Omental fat pad (tissue), 4 donors: ENCODE data around the genes NLRP8, ZNF71, ZNF549, ZNF606, ZSCAN1 and ZNF135.

GRCh38 chr19:55642425-55642729, 1.1 kb upstream of the ZNF581 start:
- PRO-cap, result no peak
- RAMPAGE, long total RNA, 4 experiments, result no peak in any of the 4 experiments

DNA sequence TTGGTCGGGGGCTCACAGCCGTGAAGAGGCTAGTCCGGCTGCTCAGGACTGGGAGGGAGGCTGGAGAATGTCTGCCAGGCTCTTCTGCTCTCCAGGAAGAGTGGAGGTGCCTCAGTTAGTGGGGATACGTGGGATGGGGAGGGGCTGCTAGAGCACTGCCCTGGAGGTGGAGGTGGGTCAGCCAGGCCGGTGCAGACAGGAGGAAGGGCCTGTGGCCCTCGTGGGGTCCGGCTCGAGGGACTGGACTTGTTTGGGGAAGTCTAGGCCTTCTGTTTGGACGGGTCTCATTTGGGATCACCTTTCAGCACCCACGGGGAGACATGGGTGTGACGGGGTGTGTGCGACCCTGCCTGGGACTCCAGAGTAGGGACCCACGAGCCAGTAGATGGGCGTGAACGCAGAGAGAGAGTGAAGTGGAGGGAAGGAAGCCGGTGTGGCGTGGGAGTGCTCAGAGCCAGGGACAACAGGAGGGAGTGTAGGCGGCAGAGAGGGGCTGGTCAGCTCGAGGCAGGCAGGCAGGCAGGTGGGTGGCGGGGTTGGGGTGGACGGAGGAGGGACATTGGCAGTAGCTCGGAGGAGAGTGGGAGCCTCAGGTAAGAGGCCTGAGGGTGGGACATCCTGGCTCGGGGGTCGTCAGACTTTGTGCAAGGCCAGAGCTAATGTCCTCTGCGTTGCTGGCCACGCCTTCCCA, 11.4 kb downstream of the EPN1 start:
- PRO-cap, result no peak
- RAMPAGE, long total RNA, 4 experiments, result no peak in any of the 4 experiments

- PRO-cap, result no peak
- RAMPAGE, long total RNA, 4 experiments, result no peak in any of the 4 experiments
Measured at GRCh38 chr19:55687097-55687899, 12.3 kb downstream of the EPN1 start.

GRCh38 chr19:55711884-55712263, 26.3 kb downstream of the NLRP9 start:
- PRO-cap, result no peak
- RAMPAGE, long total RNA, 4 experiments, result no peak in any of the 4 experiments

DNA sequence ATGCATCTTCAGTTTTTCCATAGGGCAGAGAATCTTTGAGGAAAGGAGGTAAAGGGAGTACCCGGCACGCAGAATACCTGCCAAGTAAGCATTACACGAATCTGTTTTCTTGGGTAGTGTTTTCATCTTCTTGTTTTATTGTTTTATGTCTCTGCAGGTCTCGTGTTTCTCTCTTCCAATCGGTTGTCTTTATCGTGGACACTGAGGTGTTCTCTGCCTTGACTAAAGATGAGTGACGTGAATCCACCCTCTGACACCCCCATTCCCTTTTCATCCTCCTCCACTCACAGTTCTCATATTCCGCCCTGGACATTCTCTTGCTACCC, at the start of gene NLRP8:
Gene NLRP8, plus strand, starts transcription at position 158 of the 326 bp plus-strand sequence.
- PRO-cap, result no peak
- RAMPAGE, long total RNA, 4 experiments, result no peak in any of the 4 experiments

GRCh38 chr19:56095233-56095701, 25.8 kb downstream of the ZNF787 start:
- PRO-cap, result no peak
- RAMPAGE, long total RNA, 4 experiments, result no peak in any of the 4 experiments

DNA sequence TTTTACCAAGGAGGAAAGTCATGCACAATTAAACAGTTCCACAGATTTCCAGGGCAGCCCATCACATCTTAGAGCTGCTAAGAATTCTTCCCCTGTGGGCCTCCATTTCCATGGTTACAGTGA, 680 bp downstream of the ZNF667 start:
- PRO-cap, result no peak
- RAMPAGE, long total RNA, 4 experiments, result no peak in any of the 4 experiments

DNA sequence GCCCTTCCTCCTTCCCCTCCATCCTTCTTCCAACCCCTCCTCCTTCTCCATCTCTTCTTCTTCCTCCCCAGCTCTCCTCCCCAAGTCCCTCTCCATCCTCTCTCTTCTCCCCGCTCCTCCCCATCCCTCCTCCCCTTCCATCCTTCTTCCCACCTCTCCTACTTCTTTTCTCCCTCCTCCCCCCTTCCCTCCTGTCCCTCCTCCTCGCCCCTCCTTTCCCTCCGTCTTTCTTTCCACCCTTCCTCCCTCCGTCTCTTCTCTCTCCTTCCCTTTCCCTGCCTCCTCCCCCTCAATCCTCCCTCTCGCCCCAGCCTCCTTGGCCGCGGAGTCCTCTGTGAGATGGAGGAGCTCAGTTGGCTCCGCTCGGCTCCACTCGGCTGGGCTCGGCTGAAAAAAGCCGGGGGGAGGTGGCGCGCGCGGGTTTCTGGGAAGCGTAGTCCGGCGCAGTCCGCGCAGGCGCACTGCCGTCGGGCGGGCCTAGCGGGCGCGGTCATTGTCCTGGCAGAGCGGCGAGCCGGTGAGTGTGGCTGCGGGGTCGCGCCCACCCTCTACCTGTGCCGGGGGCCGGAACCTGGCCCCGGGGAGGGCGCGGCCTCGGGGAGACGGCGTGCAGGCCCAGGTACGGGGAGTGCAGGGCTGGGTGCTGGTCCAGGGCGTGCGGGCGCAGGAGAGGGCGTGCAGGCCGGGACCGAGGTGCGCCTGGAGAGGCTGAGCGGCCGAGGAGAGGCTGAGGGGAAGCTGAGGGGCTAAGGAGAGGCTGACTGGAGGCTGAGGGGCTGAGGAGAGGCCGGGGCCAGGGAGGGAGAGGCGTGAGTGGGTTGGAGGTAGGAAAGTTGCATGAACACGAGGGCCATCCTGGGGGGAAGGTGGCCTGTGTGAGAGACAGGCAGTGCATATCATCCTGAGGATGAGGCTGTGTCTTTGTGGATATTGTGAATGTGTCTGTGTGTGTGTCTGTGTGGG, at the start of gene ZNF71:
Gene ZNF71, plus strand, starts transcription at position 493 of the 963 bp plus-strand sequence.
- PRO-cap, result no peak
- RAMPAGE, long total RNA, 4 experiments, result start-site peak on the plus strand in 3 of 4 experiments, centred at positions 483 to 494 of the sequence, 44 to 185 reads per replicate

- PRO-cap, result no peak
- RAMPAGE, long total RNA, 4 experiments, result no peak in any of the 4 experiments
Measured at GRCh38 chr19:56660639-56661382, 10.7 kb downstream of the ZNF835 start.

- PRO-cap, result no peak
- RAMPAGE, long total RNA, 4 experiments, result no peak in any of the 4 experiments
Measured at GRCh38 chr19:56815847-56816397, 24.6 kb downstream of the PEG3 start.

- PRO-cap, result no peak
- RAMPAGE, long total RNA, 4 experiments, result no peak in any of the 4 experiments
Measured at GRCh38 chr19:57232911-57233363, 2.1 kb downstream of the AURKC start.

GRCh38 chr19:57420649-57421449, 9.9 kb downstream of the ZNF17 start:
- PRO-cap, result no peak
- RAMPAGE, long total RNA, 4 experiments, result no peak in any of the 4 experiments

DNA sequence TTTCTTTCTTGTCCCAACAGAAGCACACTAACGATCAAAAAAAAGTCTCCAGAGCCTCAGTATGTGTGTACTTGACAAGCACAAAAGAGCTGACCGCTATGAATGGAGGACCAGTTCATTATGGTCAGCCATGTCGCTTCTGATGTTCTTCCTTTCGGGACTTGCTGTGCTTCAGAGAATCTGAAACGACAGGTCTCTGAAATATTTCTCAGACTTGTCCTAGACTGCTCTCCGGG, 422 bp upstream of the ZNF749 start:
- PRO-cap, result no peak
- RAMPAGE, long total RNA, 4 experiments, result no peak in any of the 4 experiments

- PRO-cap, result no peak
- RAMPAGE, long total RNA, 4 experiments, result start-site peak on the plus strand in 3 of 4 experiments, at chr19:57527304-57527489 at its widest, 16 to 52 reads per replicate
Measured at GRCh38 chr19:57526893-57528247, at the start of gene ZNF549. TSS of gene ZNF549 (plus strand) at chr19:57527356.

DNA sequence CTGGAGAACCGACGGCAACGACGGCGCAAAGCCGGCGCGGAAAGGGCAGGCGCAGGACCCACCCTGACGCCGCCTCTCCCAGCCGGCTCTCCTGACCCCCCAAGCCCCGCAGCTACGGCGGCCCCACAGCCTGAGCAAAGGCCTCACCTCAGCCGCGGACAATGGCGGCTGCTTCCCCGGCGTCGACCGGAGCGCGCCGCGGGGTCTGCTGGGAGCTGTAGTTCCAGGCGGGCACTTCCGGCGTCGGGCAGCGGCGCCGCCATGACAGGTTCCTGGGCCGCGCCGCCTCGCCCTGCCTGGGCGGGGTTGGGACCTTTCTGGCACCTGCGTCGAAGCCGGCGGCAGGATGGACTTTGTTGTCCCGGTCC, at the start of gene ZNF606:
Gene ZNF606, minus strand, starts transcription at position 188 of the 368 bp plus-strand sequence.
- PRO-cap, result no peak
- RAMPAGE, long total RNA, 4 experiments, result start-site peak on the plus strand in 3 of 4 experiments, centred at positions 253 to 278 of the sequence, 10 to 60 reads per replicate

DNA sequence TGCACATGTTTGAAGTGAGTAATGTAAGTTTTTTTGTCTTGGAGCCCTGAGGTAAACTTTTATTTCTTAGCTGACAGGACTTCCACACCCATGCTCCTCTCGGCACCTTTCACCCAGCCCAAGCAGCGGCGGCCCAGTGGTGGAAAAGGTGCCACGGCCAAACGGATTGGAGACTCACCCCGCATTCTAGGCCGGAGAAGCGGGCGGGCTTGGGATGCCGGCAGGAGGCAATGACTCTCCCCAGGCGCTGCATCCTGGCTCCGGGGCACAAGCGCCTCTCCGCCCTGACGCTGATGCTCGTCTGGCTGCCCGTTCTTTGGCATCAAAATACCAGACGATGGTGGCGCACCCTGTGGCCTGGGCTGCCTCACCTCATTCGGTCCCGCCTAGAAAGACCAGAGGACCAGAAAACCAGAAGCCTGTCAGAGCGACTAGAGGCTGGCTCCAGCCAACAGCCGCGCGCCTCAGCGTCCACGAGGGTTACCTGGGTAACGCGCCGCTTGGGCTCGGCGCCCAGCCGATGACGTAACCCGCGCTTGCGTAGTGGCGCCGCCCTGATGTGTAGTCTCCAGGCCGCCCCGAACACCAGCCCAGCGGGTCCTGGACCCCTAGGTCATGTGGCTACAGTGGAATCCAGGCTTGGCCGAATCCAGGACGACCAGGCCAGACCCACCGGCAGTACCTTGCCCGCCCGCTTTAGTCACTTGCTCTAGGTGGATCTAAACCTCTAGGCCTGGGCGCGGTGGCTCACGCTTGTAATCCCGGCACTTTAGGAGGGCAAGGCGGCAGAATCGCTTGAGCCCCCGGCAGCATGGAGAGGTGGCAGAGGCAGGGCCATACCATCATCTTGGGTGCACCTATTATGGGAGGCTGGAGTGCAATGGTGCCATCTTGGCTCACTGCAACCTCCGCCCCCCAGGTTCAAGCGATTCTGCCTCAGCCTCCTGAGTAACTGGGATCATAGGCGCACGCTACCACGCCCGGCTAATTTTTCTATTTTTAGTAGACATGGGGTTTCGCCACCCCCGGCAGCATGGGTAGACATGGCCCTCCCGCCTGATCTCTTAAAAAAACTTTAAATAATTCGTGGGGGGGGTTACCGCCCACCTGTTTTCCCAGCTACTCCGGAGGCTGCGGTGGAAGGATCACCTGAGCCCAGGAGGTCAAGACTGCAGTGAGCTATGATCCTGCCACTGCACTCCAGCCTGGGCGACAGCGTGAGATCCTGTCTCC, 7.1 kb upstream of the ZNF606 start:
- PRO-cap, result no peak
- RAMPAGE, long total RNA, 4 experiments, result no peak in any of the 4 experiments

DNA sequence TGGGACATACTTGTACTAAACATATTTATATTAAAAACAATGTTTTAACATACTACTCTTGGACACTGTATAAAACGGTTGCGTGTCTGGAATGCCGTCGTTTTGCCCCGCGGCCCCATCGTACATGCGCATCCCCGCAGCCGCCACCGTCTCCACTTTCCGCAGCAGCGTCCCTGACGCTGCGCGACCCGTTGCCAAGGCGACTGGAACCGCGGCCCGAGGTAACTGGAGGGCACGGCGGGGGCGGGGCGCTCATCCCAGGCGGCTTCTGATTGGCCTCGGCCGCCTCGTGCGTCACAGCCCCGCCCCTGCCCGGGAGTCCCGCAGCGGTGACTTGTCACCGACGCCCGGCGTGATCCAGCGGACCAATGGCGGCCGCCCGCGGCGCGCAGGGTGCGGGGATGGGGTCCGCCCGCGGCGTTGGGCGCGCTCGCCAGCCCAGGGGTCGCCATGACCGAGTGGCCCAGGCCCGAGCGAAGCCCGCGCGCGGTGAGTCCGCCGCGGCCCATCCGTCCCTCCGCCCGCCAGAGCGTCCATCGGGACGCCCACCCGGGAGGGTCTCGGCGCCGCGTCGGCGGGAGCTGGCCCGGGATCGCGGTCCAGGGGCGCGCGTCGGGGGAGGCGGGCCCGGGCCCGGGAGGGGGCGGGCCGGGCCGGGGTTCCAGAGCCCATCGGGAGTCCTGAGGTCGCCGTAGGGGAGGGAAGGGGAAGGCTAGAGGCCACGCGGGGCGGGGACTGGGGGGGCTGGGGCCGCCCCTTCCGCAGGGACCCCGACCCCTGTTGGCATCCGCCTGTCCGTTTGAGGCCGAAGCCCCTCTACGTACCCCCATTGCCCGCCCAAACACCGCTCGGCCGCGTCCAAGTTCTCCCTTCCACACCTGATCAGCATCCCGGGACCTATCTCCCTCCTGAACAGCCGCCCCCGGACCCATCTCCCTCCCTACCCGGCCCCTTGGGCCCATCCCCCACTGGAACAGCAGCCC, at the start of gene ZSCAN1:
Gene ZSCAN1, plus strand, starts transcription at position 353 of the 983 bp plus-strand sequence.
- PRO-cap, result no peak
- RAMPAGE, long total RNA, 4 experiments, result no peak in any of the 4 experiments

DNA sequence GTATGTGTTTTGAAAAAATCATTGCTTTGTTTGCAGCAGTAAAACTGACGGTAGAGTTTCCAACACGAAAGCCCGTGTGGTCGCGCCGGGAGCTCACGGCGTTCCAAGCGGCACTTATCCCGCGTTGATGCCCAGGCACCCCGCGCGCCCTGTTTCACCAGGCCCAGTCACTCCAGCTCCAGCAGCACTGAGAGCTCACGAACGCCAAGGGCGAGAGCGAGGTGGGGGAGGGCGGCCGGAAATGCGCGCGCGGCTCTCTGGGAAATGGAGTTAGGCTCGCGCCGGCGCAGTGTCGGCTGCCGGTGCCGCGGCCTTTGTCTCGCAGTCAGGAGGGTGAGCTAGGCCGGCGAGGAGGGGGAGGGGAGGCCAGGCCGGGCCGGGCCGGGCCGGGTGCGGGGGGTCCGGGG, at the start of gene ZNF135:
Gene ZNF135, plus strand, starts transcription at position 305 of the 407 bp plus-strand sequence.
- PRO-cap, result no peak
- RAMPAGE, long total RNA, 4 experiments, result start-site peak on the plus strand in 2 of 4 experiments, centred at positions 290 to 298 of the sequence, 40 to 44 reads per replicate

GRCh38 chr19:58086774-58087141, 11.3 kb downstream of the ZSCAN18 start:
- PRO-cap, result no peak
- RAMPAGE, long total RNA, 4 experiments, result no peak in any of the 4 experiments

GRCh38 chr19:58089698-58090257, 8.3 kb downstream of the ZSCAN18 start:
- PRO-cap, result no peak
- RAMPAGE, long total RNA, 4 experiments, result no peak in any of the 4 experiments